Vermiform appendix (tissue), 1 donor: ENCODE data around the genes ASAP3 and SRSF10.

DNA sequence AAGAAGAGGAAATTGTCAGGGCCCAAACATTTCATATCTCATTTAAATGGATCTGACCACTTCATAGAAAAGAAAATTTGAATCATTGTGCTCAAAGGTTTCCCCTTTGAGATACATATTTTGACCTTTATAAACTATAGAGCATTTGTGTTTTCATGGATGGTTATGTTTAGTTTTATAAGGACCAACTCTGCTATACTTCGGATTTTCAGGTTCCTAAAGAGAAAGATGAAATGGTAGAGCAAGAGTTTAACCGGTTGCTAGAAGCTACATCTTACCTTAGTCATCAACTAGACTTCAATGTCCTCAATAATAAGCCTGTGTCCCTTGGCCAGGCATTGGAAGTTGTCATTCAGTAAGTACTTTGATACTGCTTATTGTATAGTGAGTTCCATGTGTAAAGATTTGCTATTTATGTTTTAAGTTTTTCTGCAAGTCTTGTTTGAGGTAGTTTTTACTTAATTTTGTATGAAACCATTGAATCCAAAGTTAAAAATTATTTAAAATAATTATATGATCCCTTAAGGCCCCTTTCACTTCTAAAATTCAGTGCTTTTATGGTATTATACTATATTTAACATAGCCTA lies 49.2 kb downstream of the KDM1A start:
- PRO-cap: no peak

DNA sequence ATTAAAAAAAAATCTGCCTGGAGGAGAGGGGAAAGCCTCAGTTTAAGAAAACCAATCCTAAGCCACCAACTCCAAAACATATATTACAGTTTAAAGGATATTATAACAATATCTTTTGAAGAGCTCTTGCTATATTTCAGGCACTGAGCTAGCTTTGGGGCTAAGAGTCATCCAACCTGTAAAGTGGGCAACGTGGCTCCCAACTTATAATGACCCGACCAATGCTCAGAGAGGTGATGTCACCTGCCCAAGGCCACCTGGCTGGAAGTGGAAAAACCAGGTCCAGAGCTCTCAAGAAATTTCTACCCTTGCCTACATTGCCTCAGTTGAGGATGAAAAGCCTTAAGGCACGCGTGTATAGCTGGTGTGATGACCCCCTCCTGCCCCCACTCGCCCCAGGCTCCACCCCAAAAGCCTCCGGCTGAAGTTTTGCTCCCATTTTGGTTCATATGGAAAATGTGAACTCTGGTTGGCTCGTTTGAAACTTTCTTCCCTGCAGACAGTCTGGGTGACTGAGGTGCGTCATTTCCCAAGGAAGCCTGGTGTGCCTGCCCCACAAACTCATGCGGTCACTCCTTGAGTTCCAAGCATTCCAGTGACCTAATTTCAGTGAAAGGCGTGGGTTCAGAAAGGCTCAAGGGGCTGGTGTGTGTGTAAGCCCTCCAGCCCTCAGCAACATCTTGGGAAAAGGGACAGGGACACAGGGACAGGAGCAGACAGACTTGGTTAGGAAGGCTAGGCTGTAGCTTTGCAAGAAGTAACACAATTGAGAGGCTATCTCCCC lies 20.6 kb downstream of the HTR1D start:
- PRO-cap: no peak

GRCh38 chr1:23303467-23304119 lies 40.5 kb downstream of the HNRNPR start:
- PRO-cap: no peak

DNA sequence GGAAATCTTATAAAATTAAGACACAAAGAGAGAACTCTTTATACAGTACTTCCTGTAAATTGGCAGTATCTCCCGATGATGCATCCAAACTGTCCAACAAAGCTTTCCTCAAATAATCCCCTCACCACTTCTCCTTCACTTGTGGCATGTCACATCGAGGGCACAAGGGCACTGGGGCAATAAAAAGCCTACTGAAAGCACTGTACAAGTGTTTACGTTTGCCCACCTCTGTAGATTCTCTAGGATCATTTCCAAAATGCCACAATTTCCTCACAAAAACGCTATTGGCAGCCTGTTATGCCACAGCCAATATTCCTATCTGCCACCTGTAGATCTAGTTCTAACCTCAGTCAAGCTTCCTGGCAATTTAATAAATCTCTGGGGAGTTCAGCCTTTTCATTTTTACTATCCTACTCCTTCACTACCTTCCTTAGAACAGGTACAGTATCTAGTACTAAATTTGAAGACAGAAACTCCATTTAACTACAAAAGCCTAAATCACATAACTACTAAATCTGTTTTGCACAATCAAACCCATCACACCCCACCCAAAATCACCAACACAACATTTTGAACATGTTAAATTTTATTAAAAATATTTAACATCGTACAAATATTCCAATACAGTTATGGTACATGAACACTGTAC lies 39.8 kb downstream of the HNRNPR start:
- PRO-cap: no peak

DNA sequence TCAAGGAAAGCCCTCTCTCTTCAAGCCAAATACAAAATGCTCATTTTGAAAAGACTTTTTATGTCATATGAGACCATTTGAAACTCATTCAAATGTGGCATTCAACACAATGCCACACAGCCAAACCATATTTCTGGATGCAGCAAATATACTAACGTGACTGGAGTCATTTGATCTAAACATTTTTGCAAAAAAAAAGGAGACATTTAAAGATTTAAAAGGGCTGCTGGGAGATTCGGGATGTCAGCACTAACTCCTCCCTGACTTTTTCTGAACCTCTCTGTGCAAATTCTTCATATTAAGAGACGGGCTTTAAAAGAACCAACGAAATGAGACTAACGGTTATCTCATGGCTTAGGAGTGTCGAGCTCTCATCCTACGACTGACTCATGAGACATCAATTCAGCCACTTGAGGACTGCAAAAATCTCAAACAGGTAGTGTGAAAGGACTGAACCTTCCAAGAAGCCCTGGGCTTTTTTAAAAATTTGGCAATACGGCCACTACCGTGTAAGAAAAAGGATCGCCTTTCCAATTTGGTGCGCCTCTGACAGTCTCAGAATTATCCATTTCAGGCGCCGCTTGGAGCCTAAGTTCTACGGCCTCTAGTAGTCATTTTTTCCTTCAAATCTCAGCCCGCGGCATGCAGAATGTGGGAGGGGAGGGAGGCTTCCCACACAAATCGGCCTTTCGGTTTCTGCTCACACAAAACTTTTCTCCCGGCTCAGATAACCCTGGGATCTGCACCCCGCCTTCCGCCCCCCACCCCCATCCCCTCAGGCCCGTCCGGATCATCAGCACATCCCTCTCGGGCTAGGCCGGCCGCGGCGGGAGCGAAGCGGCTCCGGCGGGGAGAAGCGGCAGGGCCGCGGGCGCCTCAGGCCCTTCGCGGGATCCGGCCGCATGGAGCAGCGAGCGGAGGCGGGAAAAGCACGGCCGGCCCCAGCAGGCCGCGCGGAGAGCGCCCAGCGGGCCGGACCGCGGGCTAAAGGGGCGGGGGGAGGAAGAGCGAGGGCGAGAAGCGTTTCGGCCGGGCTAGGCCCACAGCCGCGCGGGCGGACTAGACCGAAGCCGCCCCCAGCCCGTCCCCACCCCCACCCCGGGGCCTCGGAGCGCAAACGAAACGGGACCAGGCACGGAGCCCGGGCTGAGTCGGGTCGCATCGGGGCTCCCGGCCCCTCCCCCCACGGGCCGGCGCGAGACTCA lies 677 bp downstream of the HNRNPR start:
- PRO-cap: bidirectional peak, plus-strand start at position 431 of the sequence, minus-strand start at position 272 of the sequence

- PRO-cap: no peak
Measured at GRCh38 chr1:23402040-23402940, 22.3 kb downstream of the TCEA3 start.

- PRO-cap: bidirectional peak, plus-strand start at chr1:23484485, minus-strand start at chr1:23484179; unidirectional peak, minus-strand start at chr1:23484609
Measured at GRCh38 chr1:23483806-23484934, at the start of gene ASAP3. ASAP3 (minus strand) TSS chr1:23484179.

DNA sequence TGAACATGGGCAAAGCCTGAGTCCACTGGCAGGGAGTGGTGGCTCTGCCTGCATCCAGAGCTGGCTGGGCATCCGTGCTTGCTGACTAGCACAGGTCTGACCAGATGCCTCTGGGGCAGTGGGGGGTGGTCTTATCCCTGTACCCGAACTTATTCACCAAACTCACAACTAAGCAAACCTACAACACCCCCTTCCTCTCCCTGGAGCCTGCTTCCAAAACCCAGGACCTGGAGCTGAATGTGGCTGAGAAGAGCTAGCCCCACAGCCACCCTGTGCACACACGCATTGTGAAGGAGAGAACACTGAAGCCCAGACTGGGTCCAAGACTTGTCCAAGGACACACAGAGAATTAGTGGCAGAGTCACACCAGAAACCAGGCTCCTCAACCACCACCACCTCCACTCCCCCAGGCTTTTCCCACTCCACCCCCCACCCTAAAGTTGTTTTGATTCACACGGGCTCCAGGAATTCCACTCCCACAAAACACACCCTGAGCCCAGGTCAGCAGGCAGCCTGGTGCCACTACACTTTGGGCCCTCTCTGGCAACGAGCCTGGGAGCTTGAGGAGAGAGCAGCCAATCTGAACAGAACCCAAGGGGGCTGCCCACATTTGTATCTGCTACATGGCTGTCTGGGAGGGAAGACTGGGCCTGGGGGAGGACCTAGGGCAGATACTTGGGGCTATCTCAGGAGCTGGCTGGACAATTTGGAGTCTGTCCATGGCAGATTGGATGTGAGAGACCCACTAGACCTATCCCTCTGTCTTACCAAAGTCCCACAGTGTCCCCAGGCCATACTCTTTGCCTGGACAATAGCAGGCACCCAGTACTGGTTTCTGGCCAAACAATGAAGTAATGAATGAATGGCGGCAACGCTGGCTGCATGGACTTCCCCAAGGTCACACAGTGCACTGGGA lies 1.4 kb downstream of the E2F2 start:
- PRO-cap: bidirectional peak, plus-strand start at position 312 of the sequence, minus-strand start at position 146 of the sequence

- PRO-cap: no peak
Measured at GRCh38 chr1:23697566-23698438, 6.2 kb downstream of the RPL11 start.

GRCh38 chr1:23801756-23802377 lies 1.3 kb upstream of the GALE start:
- PRO-cap: no peak

- PRO-cap: no peak
Measured at GRCh38 chr1:23897150-23897641, 16.0 kb downstream of the CNR2 start.

- PRO-cap: no peak
Measured at GRCh38 chr1:23902535-23903114, 10.5 kb downstream of the CNR2 start.

DNA sequence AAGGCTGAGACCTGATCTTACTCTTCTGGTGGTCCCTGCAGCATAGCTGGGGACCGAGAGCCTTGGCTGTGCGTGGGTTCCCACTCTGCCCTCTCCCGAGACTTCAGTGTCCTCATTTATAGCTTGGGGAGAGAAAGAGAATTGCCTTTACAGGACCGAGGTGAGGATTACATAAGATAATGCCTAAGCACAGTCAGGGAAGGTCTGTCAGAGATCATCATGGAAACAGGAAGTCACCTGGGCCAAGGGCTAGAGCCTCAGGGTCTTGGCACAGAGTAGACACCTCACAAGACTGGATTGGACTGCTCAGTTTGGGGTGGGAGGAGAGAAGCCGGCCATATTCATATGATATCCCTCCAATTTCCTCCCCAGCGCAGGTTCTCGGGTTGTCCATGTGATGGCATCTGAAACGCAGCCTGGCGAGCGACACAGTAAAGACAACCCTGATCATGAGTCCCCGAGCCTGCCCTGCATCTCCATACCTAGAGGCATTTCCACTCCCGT lies 3.8 kb downstream of the CNR2 start:
- PRO-cap: unidirectional peak, plus-strand start at position 309 of the sequence

- PRO-cap: bidirectional peak, plus-strand start at chr1:23958983, minus-strand start at chr1:23958947; bidirectional peak, plus-strand start at chr1:23959287, minus-strand start at chr1:23959138; bidirectional peak, plus-strand start at chr1:23959840, minus-strand start at chr1:23959643
Measured at GRCh38 chr1:23958767-23959774, 557 bp upstream of the PNRC2 start.

- PRO-cap: bidirectional peak, plus-strand start at chr1:23980510, minus-strand start at chr1:23980327
Measured at GRCh38 chr1:23980201-23981153, at the start of gene SRSF10. SRSF10 (minus strand) TSS chr1:23980327.

DNA sequence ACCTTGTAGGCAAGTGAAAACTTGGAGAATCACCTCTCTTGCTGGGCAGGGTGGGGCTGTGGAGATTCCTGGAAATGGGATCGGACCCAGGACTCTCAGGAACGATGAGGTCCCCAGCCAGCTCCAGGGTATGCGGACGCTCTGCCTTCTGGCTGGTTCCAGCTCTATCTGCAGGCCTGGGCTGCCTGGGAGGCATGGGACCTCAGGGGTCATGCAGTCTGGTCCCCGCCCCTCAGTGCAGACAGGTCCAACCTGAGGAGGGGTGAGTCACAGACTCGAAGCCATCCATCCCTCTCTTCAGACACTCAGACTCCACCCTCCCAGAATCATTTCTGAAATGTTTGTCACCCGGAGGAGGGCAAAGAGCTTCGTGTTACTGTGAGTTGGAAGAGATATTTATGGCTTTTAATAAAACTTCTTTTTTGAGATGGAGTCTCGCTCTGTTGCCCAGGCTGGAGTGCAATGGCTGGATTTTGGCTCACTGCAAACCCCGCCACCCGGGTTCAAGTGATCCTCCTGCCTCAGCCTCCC lies 5.8 kb upstream of the MYOM3 start:
- PRO-cap: no peak

GRCh38 chr1:24119825-24121056 lies 8.3 kb upstream of the MYOM3 start:
- PRO-cap: no peak

GRCh38 chr1:24161097-24161697 lies 18.3 kb upstream of the IL22RA1 start:
- PRO-cap: no peak

DNA sequence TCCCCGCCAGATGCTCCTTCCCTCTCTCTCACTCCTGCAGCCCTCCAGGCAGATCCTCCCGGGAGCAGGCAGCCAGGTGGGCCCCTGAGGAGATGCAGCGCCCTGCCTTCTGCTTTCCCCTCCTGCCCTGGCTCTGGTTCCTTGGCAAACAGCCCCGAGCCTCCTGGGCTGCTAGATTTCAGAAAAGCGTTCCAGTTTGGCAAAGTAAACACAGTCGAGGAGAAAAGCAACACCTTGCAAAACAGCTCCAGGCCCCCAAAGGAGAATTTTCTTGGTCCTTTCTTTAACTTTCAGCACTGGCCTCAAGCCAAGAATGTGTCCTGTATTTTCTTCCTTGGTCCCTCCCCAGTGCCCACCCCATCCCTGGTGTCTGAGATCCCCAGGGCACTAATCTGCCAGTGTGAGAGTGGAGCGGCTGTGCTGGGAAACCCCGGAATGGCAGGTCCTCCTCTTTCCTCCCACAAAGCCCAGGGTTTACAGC lies 29.4 kb upstream of the IFNLR1 start:
- PRO-cap: no peak

GRCh38 chr1:24536316-24537211 lies 19.3 kb upstream of the NCMAP start:
- PRO-cap: bidirectional peak, plus-strand start at chr1:24536859, minus-strand start at chr1:24536666